AG10803 (cell line): Measurements from ENCODE around the genes F9 and SPANXA1.

DNA sequence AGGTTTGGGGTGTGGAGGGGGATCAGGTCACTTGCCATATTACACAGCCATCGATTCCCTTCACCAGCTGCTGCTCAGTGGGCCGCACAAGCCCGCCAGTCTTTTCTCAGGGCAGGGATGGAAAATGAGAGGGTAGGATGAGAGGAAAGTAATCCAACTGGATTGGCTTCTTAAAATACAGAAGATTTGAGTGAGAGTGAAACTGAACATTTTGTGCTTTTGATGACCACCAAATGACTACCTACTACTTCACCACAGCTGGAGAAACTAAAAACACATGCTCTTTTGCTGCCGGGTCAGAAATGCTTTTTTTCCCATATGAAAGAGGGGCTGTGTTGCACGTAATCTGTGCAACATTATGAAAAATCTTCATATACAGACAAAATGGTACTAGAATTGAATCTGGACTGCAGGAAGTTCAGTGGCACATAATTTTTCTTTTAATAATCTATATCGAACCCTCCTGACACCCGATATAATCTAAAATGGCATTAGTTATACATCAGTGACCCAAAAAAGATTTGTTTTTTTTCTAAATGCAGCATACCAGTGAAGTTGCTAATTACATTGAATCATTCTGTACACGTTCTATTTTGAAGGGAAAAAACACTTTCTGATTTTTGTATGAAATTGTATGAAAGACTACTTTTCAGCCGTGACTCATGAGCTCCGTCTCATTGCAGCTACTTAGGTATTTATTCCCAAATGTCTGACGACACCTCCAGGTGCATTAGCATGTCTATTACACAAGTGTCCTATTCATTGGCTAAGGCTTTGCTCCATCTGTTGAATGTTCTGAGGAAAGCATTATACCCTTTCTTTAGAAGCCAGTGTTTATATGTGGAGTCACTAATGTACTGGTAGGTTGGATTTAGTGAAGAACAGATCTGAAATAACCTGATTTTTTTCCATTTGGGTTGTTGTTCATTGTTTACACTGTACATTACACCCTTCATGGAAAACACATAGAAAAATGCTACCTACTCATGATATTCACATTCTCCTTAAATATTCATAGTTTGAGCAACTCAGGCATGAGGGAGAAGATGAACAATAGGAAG is 2.3 kb downstream of the FHL1 start:
- RRBS = no CpG with 5 or more reads among the region's 11 CpGs

- RRBS = 9% methylated on average over 5 of the region's 32 CpGs
These were observed 12.5 kb downstream of the FHL1 start for GRCh38 chrX:136209125-136209931.

DNA sequence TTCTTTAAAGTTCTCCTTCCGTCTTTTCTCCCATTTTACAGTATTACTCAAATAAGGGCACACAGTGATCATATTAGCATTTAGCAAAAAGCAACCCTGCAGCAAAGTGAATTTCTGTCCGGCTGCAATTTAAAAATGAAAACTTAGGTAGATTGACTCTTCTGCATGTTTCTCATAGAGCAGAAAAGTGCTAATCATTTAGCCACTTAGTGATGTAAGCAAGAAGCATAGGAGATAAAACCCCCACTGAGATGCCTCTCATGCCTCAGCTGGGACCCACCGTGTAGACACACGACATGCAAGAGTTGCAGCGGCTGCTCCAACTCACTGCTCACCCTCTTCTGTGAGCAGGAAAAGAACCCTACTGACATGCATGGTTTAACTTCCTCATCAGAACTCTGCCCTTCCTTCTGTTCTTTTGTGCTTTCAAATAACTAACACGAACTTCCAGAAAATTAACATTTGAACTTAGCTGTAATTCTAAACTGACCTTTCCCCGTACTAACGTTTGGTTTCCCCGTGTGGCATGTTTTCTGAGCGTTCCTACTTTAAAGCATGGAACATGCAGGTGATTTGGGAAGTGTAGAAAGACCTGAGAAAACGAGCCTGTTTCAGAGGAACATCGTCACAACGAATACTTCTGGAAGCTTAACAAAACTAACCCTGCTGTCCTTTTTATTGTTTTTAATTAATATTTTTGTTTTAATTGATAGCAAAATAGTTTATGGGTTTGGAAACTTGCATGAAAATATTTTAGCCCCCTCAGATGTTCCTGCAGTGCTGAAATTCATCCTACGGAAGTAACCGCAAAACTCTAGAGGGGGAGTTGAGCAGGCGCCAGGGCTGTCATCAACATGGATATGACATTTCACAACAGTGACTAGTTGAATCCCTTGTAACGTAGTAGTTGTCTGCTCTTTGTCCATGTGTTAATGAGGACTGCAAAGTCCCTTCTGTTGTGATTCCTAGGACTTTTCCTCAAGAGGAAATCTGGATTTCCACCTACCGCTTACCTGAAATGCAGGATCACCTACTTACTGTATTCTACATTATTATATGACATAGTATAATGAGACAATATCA is 13.6 kb downstream of the FHL1 start:
- RRBS = no CpG with 5 or more reads among the region's 18 CpGs

GRCh38 chrX:136250472-136251198 is 565 bp downstream of the MAP7D3 start:
- RRBS = under 1% methylated on average over 16 of the region's 62 CpGs

DNA sequence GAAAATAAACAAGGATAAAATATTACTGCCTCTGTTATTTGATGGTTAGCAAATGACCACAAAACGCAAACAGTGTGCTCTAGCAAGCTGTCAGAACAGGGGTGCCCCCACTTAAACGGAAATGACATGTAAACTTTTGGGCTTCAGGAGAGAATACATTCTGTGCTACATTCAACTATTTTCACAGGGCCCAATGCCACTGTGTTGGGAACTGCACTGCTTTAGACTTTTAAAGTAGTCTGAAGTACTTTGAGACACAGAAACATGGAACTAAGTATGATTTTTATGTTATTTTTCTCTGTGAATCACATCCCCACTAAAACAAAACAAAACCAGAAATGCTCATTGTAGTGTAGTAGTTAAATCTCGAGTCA is 14.2 kb downstream of the CD40LG start:
- RRBS = no CpG with 5 or more reads among the region's 3 CpGs

GRCh38 chrX:136909689-136910640 is 29.4 kb upstream of the RBMX start:
- RRBS = no CpG with 5 or more reads among the region's 28 CpGs

GRCh38 chrX:139200718-139201249 is 329.8 kb upstream of the F9 start:
- RRBS = no CpG with 5 or more reads among the region's 7 CpGs

DNA sequence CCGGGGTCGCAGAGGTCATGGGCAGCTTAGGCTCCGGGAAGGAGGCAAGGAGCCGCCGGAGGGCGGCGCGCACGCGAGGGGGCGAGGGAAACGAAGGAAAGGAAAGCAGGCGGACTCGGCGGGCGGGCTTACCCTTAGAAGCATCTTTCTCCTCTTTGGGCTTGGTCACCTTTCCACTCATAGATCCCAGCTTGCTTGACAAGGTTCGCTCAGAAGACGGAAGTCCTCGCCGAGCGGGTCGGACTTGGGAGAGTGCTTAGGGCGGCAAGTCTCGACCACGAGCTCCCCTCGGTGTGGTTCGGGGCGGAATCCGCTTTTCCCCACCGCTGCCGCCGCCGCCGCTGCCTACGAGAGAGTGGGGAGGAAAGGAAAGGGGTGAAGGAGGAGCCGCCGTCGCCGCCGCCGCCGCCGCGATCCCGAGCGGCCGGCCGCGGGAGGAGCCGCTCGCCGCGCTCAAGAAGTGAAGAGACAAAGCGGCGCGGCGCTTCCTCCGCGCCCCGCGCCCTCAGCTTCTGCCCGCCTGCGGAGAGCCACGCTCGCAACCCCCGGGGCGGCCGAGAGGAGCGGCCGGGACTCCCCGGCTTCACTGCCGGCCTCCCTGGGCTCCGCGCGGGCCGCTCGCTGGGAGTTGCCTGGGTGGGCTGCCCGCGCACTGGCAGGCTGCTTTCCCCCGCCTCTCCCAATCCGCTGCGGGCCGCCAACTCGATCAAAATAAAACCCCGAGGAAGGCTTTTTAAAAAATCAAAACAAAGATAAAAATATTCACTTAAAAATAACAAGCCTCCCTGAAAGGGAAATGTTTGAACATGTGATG is 326.4 kb upstream of the F9 start:
- RRBS = no CpG with 5 or more reads among the region's 85 CpGs

DNA sequence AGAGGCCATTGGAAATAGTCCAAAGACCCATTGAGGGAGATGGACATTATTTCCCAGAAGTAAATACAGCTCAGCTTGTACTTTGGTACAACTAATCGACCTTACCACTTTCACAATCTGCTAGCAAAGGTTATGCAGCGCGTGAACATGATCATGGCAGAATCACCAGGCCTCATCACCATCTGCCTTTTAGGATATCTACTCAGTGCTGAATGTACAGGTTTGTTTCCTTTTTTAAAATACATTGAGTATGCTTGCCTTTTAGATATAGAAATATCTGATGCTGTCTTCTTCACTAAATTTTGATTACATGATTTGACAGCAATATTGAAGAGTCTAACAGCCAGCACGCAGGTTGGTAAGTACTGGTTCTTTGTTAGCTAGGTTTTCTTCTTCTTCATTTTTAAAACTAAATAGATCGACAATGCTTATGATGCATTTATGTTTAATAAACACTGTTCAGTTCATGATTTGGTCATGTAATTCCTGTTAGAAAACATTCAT is at the start of gene F9:
Gene F9 (plus strand): TSS at position 107 of the 504 bp plus-strand sequence.
- RRBS = no CpG with 5 or more reads among the region's 5 CpGs

DNA sequence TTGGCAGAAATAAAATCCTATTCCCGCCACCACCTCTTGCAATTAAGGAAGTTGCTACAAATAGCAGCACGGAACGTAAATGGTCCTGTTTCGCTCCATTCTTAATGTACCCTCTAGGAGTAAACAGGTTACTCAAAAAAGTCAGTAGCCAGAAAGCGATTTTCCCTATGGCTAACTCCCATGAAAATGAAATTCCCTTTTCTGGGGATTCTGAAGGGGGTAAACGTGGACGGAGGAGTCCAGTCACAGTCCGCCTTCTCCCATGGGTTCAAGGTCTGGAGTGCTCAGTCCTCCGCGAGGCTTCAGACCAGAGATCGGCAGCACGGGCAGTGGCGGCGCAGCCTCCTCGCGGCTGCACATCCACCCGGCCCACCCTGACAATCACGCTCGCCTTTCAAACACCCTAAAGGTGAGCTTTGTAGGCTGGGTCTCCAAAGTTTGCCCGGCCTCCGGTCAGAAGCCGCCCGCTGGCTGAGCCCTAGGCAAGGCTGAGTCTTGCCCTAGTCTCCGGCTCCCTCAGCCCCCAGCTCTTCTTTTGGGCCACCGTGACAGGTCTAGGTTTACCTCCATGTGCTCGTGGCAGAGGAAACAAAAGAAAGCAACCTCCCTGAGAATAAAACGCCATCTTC is 1.7 kb downstream of the ATP11C start:
- RRBS = 4% methylated on average over 8 of the region's 27 CpGs

DNA sequence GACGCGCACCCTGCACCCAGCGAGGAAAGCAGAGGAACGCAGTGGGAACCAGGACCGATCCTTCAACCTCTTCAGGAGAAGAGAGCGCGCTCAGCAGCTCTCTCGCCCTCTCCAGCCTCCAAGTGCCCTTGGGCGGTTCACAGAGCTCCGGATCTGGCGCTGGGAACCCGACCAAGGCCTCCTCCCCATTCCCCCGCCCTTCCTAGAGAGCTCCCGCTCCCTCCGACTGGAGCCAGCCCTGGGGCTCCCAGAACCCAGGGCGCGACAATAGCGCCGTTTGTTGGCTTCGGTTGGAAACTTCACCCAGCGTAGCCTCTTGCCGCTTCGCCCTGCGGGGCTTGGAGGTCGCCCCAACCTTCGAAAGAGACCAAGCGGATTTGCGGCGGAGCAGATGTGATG is 3.1 kb upstream of the SOX3 start:
- RRBS = no CpG with 5 or more reads among the region's 29 CpGs

DNA sequence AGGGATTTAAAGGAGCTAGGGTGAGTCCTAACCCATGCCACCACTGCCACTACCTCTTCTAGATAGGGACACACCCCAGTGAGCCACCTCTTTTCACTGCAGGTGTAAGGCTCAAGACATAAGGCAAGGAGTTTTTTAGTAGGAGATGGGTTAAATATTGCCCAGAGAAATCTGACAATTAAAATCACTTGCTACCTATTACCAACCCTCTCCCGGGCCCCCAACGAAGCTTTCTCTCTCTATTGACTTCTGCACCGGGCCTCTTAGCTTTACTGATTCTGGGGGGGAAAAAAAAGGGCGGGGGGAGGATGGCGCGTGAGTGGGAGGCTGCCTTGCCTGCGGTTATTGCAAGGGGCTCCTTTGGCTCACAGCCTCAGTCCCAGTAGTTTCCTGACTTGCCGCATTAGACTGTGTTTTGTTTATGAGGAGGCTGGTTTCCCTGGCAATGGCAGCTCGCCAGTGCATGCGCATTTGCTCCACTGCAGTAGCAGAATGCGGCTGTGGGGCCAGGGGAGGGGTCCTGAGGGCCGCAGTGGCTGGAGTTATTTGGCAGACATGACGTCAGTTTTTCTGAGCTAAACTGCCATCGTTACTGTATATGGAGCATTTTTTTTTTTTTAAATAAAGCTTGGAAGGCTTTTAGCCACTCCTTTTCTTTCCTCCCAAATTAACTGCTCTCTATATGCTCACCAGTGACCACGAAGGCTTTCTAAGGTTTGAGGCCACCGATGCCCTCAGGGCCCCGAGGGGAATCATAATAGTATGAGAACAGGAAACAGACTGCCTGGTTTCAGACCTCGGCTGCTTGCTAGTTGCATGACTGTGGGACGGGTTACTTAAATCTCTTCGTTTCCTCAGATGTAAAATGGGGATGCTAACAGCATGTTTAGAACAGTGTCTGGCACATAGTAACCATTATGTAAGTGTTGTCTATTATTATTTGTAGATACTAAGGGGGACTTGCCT is 208.0 kb upstream of the SOX3 start:
- RRBS = no CpG with 5 or more reads among the region's 20 CpGs

DNA sequence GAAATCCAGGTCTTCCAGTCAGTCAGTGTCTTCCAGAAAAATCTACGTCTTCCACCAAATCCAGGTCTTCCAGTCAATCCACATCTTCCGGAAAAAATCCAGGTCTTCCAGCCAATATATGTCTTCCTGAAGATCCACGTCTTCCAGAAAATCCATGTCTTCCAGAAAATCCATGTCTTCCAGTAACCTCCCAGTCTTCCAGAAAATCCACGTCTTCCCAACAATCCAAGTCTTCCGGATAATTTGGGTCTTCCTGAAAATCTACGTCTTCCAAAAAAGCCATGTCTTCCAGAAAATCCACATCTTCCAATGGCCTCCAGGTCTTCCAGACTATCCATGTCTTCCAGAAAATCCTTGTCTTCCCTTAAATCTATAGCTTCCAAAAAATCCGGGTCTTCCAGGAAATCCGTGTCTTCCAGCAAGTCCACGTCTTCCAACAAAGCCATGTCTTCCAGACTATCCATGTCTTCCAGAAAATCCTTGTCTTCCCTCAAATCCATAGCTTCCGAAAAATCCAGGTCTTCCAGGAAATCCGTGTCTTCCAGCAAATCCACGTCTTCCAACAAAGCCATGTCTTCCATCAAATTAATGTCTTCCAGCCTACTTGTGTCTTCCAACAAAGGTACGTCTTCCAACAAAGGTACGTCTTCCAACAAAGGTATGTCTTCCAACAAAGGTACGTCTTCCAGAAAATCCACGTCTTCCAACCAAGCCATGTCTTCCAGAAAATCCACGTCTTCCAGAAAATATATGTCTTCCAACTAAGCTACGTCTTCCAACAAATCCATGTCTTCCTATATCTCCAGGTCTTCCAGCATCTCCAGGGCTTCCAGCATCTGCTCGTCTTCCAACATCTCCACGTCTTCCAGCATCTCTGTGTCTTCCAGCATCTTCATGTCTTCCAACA is 218.5 kb upstream of the SPANXB1 start:
- RRBS = no CpG with 5 or more reads among the region's 20 CpGs

DNA sequence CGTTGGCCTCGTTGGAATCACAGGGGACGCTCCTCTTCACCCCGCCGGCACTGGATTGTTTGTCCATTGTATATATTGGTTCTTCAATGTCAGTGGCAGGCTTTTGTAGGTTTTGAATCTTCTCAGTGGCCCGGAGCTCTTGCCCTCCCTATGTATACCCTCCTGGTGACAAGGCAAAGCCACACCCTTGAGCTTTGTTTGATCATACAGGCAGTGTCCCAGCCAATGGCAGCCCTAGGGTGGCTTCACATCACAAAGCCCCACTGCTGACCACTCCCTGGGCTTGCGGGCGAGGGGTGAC is at the start of gene SPANXA1:
Gene SPANXA1 (minus strand): TSS at position 127 of the 301 bp plus-strand sequence.
- RRBS = no CpG with 5 or more reads among the region's 8 CpGs

- RRBS = no CpG with 5 or more reads among the region's 1 CpG
These were observed 1.9 kb downstream of the SLITRK2 start for GRCh38 chrX:145819520-145819901.

DNA sequence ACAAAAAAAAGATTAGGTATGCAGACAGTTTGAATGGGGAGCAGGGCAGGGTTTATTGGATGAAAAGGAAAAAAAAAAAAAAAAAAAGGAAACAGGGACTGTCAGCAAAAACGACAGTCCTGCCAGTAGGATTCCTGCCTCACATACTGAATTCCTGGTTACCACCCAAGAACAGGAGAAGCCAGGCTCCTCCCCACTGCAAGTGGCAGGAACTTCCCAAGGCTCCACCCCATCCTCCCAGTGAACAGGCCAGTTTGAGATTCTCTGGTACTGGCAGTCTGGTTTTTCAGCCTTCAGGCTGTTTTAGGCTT is 360.0 kb upstream of the CXorf51A start:
- RRBS = no CpG with 5 or more reads among the region's 1 CpG

DNA sequence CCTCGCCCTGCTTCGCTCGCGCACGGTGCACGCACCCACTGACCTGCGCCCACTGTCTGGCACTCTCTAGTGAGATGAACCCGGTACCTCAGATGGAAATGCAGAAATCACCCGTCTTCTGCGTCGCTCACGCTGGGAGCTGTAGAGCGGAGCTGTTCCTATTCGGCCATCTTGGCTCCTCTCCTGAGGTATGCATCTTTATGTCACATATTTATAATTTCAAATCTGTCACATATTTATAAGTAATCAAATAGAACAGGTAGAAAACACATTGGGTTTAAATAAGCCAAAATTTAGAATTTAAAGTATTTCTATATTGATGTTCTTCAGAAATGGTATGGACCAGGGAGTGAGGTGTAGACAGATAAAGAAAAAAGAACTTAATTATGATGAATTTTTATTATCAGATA is 148.2 kb downstream of the FMR1NB start:
- RRBS = no CpG with 5 or more reads among the region's 14 CpGs

DNA sequence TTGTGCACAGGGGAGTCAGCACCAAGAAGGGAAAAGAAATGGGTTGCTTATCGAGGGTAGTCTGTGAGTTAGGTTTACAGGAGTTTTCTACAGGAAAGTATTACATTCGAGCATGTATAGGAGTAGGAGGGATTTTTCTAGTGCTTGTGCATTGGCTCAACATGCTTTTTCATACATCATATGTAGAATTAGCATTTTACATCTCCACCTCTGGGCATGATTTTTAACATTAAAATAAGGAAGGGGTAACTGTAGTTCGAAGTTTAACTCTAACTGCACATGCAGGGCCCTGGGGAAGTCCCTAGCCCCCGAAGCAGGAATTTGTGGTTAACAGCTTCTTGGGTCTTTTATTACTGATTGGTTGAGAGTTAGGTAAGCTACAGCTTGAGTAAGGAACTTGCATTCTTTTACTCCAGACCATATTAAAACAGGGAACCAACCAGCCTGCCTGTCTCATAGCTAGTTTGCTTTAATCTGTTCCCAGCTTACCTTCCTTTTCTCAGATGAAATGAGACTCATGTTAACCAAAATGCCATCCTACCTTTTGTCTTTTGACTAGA is 119.9 kb upstream of the AFF2 start:
- RRBS = no CpG with 5 or more reads among the region's 4 CpGs

GRCh38 chrX:149486597-149486858 is 18.6 kb downstream of the IDS start:
- RRBS = no CpG with 5 or more reads among the region's 1 CpG